Skeletal muscle satellite cell (primary cell): ENCODE measurements around a stretch of chr9.

DNA sequence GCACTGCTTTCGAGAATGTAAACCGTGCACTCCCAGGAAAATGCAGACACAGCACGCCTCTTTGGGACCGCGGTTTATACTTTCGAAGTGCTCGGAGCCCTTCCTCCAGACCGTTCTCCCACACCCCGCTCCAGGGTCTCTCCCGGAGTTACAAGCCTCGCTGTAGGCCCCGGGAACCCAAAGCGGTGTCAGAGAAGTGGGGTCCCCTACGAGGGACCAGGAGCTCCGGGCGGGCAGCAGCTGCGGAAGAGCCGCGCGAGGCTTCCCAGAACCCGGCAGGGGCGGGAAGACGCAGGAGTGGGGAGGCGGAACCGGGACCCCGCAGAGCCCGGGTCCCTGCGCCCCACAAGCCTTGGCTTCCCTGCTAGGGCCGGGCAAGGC is 470 bp downstream of the WASHC1 start:
- CAGE, long polyA plus RNA = no peak

GRCh38 chr9:279648-280052 is 65.0 kb downstream of the DOCK8 start:
- CAGE, long polyA plus RNA = no peak

DNA sequence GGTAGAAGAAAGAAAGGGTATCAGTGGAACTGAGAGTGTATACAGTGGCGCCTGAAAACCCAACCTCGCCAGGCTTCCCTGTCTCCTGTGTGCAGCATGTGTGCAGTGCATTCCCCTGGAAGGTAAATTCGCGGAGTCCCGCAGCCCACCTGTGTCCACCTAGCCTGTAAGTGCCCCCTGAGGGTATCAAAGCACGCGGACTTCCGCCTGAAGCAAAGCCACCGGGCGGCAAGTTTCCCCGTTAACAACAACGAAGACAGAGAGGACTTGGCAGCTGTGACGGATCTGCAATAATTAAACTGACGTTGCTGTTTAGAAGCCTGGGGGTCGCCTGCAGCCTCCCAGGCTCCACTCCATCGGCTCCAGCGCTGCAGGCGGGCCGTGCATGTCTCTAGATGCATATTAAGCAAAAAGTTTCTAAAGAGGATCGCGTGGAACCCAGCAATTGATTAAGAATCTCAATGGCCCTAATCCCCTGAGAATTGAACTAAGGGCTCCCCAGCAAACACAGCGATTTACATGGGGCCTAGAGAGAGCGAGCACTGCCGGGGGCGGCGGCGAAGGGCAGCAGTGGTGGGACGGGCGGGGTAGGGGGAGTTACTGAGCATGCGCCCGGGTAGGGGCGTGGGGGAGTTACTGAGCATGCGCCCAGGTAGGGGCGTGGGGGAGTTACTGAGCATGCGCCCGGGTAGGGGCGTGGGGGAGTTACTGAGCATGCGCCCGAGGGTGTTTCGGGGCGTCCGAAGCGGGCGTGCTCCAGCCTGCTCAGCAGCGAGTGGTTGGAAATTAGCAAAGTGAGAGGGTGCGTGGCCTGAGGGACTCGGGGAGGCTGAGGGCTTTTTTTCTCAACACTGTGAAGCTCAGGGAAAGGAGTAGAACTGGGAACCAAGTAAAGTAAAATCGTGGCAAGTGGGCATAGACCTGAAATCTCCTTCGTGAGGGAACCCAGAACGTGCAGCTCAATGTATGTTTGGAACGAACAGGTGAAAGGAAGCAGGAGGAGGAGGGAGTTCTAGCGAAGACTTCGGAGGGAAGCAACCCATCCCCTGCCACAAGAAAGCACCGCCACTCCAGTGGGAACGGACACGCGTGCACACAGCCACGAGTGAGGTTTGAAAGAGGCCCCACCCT is 34.6 kb upstream of the KANK1 start:
- CAGE, long polyA plus RNA = no peak

DNA sequence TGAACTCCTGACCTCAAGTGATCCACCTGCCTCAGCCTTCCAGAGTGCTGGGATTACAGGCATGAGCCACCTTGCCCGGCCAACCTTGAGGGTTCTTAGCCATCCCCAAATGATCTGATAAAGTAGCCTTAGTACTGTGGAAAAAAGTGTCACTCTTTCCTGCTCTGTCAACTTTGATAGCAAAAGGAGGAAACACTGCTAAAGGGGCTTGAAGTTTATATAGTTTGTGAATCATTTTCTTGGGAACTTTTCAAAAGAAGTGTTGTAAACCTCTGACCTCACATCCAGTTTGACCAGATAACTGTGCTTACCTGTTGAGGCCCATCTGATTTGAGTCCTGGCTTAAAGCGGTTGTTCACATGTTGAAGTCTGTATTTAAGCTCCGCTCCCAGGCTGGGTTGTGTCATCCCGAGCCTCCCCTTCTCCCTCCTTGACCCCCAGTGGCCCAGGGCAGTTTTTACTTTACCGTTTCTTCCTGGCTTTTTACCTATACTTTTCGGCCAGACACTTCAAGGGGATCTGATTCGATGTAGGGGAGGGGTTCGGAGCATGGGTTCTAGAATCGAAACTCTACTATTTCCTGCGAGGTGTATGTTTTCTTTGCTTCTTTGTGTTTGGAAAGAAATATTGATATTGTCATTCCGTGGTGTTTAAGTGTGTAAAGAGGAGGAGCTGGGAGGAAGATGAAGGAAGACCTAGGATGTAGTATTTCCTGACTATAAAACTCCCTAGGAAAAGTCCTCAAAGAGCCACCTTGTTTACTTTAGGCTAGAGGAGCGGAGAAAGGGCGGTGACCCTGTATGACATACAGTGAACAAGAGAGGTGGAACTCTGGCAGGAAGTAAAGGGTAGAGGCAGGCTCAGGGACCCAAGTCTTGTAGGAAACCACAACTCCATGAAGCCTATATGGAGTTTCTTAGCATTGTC is 13.7 kb downstream of the KANK1 start:
- CAGE, long polyA plus RNA = no peak

GRCh38 chr9:546270-546556 is 41.7 kb downstream of the KANK1 start:
- CAGE, long polyA plus RNA = no peak

- CAGE, long polyA plus RNA = no peak
Measured at GRCh38 chr9:585928-586556, 81.5 kb downstream of the KANK1 start.

- CAGE, long polyA plus RNA = no peak
Measured at GRCh38 chr9:593794-594336, 89.4 kb downstream of the KANK1 start.

GRCh38 chr9:652859-653131 is 148.3 kb downstream of the KANK1 start:
- CAGE, long polyA plus RNA = no peak

DNA sequence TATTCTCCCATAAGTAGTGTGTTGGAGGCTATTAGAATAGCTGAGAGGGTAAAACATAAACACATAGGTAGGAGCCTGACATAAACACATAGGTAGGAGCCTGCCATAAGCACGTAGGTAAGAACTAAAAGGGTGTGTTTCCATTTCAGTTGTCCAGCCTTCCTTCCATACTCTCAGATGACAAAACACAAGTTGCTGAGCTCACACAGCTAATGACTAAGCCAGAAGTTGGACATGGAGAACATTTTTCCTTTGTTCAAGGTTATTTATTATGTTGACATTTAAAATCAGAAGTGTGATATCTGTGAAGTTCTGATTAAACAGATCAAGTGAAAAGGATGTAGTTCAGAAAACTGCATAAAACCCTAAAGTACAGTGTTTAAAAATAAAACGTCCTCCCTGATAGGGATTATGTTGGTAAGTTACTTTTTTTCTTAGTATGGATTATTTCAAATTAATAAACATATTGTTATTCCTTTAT is 158.2 kb upstream of the DMRT1 start:
- CAGE, long polyA plus RNA = no peak

DNA sequence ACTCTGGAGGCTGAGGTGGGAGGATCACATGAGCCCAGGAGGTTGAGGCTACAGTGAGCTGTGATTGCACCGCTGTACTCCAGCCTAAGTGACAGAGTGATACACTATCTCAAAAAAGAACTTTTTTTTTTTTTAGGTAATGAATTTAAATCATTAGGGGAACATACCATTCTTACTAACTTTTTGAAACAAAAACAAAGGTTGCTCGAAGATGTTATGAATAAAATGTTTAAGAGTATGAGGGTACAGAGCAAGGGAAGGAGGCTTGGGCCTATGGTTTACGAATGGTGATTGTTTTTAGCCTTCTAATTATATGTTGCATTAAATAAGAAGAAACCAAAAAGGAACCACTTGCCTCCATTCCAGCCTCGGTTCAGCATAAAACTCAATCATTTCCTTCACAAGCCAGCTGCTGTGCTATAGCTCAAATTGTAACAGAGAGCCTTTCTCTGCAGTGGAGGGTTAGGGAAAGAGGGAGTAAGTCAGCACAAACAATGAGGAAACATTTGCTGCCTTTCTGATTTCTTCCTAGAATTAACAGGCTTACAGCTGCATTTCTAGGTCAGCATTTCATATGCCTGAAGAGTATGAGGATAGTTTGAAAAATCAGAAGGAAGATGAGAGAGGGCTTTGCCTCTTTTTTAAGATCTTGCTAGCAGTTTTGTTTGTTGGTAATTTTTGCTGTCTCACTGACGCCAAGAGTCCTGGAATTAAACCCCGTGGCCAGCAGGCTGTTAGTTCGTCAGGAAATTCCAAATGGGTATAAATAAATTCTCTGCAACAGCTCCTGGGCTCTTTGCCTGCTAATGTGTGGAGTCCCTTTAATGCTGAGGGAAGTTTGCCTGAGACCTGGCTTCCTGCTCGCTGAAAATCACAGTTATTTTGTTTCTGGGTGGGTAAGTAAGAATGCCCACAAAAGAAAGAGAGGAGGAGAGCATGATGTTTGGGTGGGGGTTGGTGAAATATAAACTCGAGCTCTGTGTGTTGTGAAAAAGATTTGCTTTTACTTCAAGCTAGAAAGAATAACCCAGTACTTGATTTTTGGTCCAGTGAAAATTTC is 148.3 kb upstream of the DMRT1 start:
- CAGE, long polyA plus RNA = no peak

- CAGE, long polyA plus RNA = no peak
Measured at GRCh38 chr9:698098-698725, 143.3 kb upstream of the DMRT1 start.

- CAGE, long polyA plus RNA = no peak
Measured at GRCh38 chr9:732103-732754, 109.3 kb upstream of the DMRT1 start.

- CAGE, long polyA plus RNA = no peak
Measured at GRCh38 chr9:745893-746585, 95.5 kb upstream of the DMRT1 start.

- CAGE, long polyA plus RNA = no peak
Measured at GRCh38 chr9:2017264-2017950, 2.3 kb downstream of the SMARCA2 start.

GRCh38 chr9:2022510-2023039 is 7.4 kb downstream of the SMARCA2 start:
- CAGE, long polyA plus RNA = no peak

GRCh38 chr9:2055405-2055765 is 40.2 kb downstream of the SMARCA2 start:
- CAGE, long polyA plus RNA = no peak

DNA sequence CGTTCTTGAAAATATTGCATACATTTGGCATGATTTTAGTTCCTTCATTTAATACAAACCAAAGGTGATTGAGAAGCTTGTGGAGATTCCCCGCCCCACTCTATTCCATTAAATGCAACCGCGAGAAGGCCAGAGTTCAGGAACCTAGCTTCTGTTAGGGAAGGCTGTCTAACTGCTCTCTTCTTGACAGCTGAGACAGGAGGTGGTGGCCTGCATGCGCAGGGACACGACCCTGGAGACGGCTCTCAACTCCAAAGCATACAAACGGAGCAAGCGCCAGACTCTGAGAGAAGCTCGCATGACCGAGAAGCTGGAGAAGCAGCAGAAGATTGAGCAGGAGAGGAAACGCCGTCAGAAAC is 41.3 kb downstream of the SMARCA2 start:
- CAGE, long polyA plus RNA = no peak

DNA sequence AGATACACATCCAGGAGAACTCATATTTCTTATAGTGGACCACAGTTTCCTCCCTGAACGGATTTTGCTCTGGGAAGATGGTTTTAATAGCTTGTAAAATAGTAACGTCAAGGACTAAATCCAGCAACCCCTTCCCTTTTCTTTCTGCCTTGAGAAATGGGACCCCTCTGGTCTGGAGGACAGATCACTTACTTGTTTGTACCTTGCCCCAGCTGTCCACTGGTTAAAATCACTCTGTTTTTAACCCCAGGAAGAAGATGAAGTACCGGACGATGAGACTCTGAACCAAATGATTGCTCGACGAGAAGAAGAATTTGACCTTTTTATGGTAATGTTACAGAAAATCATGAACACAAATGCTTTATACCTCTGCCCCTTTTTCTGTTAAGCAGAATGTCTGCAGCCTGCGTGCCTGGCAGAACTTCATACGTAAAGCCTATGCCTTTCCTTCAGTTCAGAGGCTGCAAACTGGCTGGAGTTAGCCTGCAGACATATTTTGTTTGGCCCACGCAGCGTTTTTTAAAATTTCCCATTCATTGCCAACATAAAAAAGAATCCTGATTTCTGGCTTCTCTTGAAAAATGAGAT is 104.2 kb downstream of the SMARCA2 start:
- CAGE, long polyA plus RNA = no peak

GRCh38 chr9:2157781-2158804 is 142.9 kb downstream of the SMARCA2 start:
- CAGE, long polyA plus RNA = no peak

DNA sequence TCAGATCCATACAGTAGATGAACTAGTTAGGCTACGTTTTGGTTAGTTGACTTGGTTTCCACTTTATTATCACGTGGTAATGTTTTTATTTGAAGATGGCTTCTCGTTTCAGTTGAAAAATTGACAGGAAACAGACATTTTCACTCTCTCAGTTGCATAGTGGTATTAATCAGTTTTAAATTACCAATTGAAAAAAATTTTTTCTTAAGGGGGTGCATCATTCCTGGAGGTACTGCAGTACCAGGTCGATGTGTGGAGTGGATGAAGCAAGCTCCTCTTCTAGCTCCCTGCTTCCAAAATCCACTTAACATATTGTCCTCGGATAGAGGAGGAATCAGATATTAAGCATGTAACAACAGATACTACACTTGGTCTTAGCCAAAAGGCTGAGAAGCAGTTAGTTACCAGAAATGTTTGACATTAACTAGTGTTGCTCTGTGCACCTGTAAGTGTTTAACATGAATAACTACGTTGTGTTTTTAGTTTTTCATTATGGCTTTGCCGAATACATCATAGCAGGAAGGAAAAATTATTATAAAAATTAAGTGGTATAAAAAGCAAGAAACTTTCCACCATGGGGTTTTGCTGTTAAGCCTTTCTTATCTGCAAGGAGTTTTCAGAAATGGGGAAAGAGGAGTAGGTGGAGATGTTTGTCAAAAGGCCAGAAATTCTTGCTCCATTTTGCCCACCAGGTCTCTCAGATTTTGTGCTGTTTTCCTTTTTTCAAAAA is 147.6 kb downstream of the SMARCA2 start:
- CAGE, long polyA plus RNA = no peak